ENCODE measurements around a stretch of chr15.

DNA sequence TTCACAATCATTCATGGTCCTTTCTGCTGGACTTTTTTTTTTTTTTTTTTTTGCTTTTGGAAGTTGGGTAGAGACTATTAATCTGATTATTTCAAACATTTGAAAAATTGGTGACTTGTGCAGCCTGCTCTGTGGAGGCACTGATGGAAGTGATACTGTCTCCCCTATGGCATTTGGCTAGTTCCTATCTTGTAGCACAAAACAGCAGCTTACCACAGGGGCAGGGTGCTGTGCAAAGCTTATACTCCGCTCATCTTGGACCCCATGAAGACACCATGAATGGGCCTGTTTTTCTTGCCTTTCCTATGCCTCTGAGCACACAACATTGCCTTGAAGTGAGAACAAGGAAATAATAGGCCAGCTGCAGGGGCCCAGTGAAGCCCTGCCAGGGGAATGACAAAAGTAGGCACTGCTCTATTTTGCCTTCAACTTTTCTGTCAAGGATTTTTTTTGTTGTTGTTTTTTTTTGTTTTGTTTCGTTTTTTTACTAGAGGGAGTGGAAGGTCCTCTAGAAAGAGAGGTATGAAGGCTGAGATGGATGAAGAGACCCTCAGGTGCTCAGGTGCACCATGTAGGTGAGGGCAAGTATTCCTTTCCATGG is 110.3 kb downstream of the PDE8A start:
- PRO-cap = no peak
- RAMPAGE, long total RNA, 3 experiments = start-site peak on the plus strand in 1 of 3 experiments, centred at position 456 of the sequence, 34 reads per replicate

GRCh38 chr15:85380083-85380231 is 446 bp upstream of the AKAP13 start:
- PRO-cap = no peak
- RAMPAGE, long total RNA, 3 experiments = no peak in any of the 3 experiments

- PRO-cap = no peak
- RAMPAGE, long total RNA, 3 experiments = no peak in any of the 3 experiments
Observed at GRCh38 chr15:85403936-85404447, 23.6 kb downstream of the AKAP13 start.

DNA sequence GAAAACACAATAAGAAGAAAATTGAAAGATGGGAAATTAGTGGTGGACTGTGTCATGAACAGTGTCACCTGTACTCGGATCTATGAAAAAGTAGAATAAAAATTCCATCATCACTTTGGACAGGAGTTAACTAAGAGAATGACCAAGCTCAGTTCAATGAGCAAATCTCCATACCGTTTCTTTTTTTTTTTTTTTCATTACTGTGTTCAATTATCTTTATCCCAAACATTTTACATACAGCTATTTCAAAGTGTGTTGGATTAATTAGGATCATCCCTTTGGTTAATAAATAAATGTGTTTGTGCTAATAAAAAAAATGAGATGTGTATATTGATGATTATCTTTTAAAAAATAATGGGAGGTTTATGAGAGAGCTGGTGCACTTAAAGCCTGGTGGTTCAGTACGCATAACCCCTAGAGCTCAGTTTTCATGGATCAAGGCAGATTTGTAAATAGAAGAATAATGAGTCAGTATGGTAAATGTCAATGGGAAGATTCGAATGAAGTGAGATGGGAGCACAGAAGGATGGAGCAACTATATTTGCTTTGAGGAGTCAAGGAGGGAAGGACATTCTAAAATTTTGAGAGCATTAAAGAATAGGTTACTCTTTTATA is 35.2 kb downstream of the AKAP13 start:
- PRO-cap = no peak
- RAMPAGE, long total RNA, 3 experiments = no peak in any of the 3 experiments

GRCh38 chr15:85582642-85583378 is 202.4 kb downstream of the AKAP13 start:
- PRO-cap = no peak
- RAMPAGE, long total RNA, 3 experiments = start-site peak on the plus strand in 2 of 3 experiments, at chr15:85582908-85582919 at its widest, 18 to 32 reads per replicate

GRCh38 chr15:85746916-85747862 is 47.5 kb downstream of the KLHL25 start:
- PRO-cap = no peak
- RAMPAGE, long total RNA, 3 experiments = start-site peak on the minus strand in 1 of 3 experiments, at chr15:85747432-85747491 at its widest, 6 reads per replicate

GRCh38 chr15:85757553-85757803 is 37.2 kb downstream of the KLHL25 start:
- PRO-cap = no peak
- RAMPAGE, long total RNA, 3 experiments = no peak in any of the 3 experiments

- PRO-cap = no peak
- RAMPAGE, long total RNA, 3 experiments = start-site peak on the minus strand in 1 of 3 experiments, at chr15:85780664-85780731 at its widest, 21 reads per replicate
Observed at GRCh38 chr15:85780643-85781047, 14.1 kb downstream of the KLHL25 start.

GRCh38 chr15:85836925-85837464 is 42.3 kb upstream of the KLHL25 start:
- PRO-cap = no peak
- RAMPAGE, long total RNA, 3 experiments = no peak in any of the 3 experiments

DNA sequence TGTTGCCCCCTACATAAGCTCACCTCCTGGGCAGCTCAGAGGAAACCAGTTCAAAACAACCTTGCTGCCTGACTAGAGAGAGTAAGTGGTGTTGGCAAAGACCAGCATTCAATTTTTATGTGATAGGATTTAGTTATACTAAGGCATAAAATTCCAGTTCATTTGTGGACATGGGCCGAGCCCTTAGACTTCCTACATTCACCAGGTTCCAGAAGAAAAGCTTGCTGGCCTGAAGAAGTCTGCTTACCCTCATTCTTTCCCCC is 305.3 kb downstream of the NTRK3 start:
- PRO-cap = no peak
- RAMPAGE, long total RNA, 3 experiments = no peak in any of the 3 experiments

- PRO-cap = no peak
- RAMPAGE, long total RNA, 3 experiments = no peak in any of the 3 experiments
Observed at GRCh38 chr15:88400921-88401524, 66.2 kb downstream of the MRPL46 start.

DNA sequence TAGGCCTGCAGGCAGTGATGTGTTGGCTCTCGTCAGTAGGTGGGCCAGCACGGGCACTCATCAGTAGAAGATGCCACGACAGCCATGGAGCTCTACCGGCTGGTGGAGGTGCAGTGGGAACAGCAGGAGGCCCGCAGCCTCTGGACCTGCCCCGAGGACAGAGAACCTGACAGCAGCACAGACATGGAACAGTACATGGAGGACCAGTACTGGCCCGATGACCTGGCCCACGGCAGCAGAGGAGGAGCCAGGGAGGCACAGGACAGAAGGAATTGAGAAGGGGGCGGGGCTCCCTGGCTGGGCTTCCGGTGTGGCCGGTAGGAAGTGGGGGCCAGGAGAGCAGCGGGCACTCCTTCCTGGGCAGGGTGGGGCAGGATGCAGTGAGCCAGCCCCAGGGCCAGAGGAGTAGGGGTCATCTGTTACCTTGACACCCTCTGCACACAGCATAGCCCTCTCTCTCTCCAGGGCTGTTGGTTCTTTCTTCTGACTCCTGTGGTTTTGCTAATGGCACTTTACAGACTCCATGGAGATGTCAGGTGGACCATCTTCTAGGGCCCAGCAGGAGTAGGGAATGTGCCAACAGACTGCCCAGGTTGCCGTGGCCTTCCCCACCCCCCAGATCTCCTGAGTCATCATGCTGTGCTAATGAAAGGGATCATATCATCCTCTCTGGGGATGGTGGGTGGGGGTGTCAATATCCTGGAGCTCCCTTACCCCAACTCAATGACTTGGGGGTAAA is 8.6 kb upstream of the ISG20 start:
- PRO-cap = no peak
- RAMPAGE, long total RNA, 3 experiments = no peak in any of the 3 experiments

- PRO-cap = bidirectional peak, plus-strand start at chr15:88649617, minus-strand start at chr15:88649462
- RAMPAGE, long total RNA, 3 experiments = no peak in any of the 3 experiments
Observed at GRCh38 chr15:88649191-88649784, 10.5 kb downstream of the ISG20 start.

GRCh38 chr15:88649785-88650251 is 11.0 kb downstream of the ISG20 start:
- PRO-cap = no peak
- RAMPAGE, long total RNA, 3 experiments = no peak in any of the 3 experiments

- PRO-cap = no peak
- RAMPAGE, long total RNA, 3 experiments = no peak in any of the 3 experiments
Observed at GRCh38 chr15:88987916-88988451, 74.8 kb upstream of the MFGE8 start.

DNA sequence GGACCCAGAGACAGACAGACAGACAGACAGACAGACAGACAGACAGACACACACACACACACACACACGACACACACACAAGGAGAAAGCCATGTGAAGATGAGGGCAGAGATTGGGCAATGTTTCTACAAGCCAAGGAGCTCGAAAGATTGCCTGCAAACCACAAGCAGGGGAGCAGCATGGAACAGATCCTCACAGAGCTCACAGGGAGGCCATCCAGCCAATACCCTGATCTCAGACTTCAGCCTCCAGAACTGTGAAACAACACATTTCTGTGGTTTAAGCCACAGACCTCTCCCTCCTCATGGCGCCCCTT is 35.8 kb upstream of the ABHD2 start:
- PRO-cap = no peak
- RAMPAGE, long total RNA, 3 experiments = no peak in any of the 3 experiments

GRCh38 chr15:89088853-89089404 is 673 bp downstream of the ABHD2 start:
- PRO-cap = no peak
- RAMPAGE, long total RNA, 3 experiments = no peak in any of the 3 experiments

DNA sequence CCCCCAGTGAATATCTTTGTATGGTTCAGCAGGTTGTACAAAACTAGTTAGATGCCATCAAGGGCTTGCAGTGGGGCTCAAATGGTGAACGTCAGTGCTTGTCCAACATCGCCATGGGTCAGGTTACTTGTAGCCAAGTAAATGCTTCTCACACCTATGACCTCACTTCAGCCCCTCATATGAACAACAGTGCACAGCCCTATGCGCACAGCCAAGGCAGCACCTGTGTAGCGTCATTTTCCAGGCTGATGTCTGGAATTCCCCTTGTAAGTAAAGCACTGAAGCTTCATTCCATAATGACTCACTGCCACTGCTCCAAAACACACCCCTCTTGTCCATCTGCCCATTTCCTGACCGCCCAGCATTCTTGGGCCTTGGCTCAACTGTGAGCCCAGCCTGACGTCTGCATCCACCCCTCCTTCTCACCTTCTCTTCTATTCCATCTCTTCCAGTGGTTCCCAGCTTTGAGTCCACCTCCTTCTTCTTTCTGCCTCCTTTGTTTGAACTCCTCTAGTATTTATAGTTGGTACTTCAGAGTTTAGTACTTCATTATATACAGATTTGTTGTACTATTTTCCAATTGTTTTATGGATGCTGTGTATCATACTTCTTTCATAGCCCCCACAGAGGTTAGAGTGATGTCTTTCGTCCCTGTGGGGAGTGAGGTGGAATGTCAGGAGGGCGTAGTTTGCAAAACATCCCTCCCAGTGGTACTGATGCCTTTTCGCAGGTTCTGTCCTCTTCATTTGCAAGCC is 13.7 kb downstream of the ABHD2 start:
- PRO-cap = no peak
- RAMPAGE, long total RNA, 3 experiments = no peak in any of the 3 experiments

- PRO-cap = no peak
- RAMPAGE, long total RNA, 3 experiments = no peak in any of the 3 experiments
Observed at GRCh38 chr15:89102652-89103080, 14.4 kb downstream of the ABHD2 start.

- PRO-cap = no peak
- RAMPAGE, long total RNA, 3 experiments = no peak in any of the 3 experiments
Observed at GRCh38 chr15:89113189-89114016, 25.1 kb downstream of the ABHD2 start.